Cerebral cortex (tissue), 2 donors: ENCODE results near the genes CGNL1 and POLR2M.

- PRO-cap, 2 experiments, result no peak in any of the 2 experiments
These were observed 102.7 kb upstream of the NEDD4 start for GRCh38 chr15:56095808-56096788.

DNA sequence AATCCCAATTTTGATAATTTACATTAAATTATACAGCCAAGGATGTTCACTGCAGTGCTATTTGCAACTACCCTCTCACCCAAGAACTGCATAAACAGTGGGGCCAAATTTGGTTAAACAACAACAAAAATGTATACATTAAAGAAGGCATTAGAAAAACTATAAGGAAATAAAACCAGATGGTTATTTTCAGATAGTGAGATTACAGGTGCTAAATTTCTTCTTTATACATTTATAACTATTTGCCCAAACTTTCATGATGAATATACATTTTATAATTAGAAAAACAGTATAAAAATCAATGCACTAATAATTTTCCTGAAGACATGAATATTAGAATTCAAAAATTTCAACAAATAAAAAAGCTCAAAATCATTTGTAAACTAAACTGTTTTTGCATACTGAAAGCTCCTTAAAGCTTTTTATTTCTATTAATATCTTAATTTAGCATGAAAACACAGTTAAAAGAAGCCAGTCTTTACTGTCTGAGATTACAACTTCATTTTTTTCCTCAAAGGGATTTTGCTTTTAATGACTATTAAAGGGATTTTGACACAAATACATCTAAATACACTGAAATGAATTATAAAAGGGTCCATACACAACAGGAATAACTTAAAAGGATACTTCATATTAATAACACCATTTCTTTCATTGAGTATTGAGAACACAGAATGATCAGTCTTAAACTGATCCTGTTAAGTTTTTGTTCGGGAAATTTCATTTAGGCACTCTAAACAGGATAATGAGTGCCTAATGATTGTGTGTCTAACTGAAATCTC is 110.6 kb downstream of the RFX7 start:
- PRO-cap, 2 experiments, result no peak in any of the 2 experiments

DNA sequence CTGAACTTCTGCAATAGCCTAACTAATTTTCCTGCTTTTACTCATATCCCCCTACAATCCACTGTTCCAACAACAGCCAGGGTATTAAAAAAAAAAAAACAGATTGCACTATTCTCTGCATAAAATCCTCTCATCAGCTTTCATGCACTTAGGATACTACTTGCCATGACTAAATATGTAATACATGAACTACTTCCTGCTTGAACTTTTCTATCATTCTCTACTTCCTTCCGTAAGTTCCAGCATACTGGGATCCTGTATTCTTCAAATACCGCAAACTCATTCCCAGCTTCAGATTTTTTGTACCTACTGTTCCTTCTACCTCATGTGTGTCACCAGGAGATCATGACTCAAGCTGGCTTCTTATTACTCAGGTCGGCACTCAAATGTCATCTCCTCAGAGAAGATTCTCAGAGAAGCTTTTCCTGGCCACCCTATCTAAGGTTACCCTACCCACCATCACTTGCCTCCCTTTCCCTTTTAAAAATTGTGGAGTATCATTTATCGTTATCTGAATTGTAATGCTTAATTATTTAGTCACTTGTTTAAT is 66.8 kb downstream of the RFX7 start:
- PRO-cap, 2 experiments, result no peak in any of the 2 experiments

DNA sequence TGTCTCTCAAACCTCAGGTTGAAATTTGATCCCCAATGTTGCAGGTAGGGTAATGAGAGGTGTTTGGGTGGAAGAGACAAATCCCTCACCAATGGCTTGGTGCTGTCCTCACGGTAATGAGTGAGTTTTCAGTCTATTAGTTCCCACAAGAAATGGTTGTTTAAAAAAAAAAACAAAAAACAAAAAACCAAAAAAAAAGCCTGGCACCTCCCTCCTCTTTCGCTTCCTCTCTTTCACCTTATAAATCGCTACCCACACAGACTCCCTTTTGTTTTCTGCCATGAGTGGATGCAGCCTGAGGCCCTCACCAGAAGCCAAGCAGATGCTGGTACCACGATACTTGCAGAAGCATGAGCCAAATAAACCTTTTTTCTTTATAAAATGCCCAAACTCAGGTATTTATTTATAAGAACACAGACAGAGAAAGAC is 14.1 kb downstream of the ZNF280D start:
- PRO-cap, 2 experiments, result no peak in any of the 2 experiments

GRCh38 chr15:56737702-56738362 is 4.5 kb upstream of the ZNF280D start:
- PRO-cap, 2 experiments, result no peak in any of the 2 experiments

- PRO-cap, 2 experiments, result peak in 1 of 2 experiments; most common plus-strand start chr15:56832529 (in 1); most common minus-strand start chr15:56832341 (in 1)
These were observed 86.3 kb upstream of the TCF12 start for GRCh38 chr15:56832188-56832581.

DNA sequence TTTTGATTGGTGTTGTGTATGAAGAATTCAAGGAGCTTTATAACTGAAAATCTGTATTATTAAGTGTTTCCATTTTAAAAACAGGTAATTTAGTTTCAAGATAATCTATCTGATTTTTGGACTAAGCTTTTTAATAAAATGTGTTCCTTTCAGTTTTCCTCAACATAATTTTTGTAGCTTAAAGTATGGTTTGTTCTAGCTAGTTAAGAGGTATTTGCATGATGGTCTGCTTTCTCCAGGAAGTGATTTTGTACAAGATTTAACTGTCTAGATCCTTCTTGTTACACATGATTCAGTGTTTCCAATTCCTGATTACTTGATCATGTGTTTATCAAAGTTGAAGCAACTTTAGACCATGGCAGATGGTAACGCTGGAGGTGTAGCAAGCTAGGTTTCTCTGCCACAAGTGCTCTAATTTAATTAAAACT is 157.6 kb upstream of the CGNL1 start:
- PRO-cap, 2 experiments, result no peak in any of the 2 experiments

- PRO-cap, 2 experiments, result peak in 1 of 2 experiments; most common plus-strand start chr15:57321037 (in 1); most common minus-strand start chr15:57320892 (in 1)
These were observed 55.6 kb upstream of the CGNL1 start for GRCh38 chr15:57320629-57321189.

DNA sequence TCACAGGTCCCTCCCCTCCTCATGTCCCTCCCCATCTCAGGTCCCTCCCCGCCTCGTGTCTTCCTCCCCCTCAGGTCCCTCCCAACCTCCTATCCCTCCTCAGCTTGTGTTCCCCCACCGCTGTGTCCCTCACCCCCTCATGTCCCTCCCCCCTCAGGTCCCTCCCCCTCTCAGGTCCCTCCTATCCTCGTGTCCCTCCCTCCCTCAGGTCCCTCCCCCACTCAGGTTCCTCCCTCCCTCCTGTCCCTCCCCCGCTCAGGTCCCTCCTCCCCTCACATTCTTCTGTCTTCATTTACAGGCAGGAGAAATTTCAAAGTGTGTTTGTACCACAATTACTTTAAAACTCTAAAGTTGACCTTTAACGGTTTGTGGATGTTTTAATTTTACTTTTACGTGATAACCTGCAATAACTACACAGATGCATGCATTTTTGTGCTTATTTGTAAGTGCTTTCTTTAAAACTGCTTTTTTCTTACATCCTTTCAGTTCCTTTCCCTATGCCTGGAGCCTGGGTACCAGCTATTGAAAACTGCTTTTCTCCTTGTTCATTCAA is 51.9 kb upstream of the CGNL1 start:
- PRO-cap, 2 experiments, result no peak in any of the 2 experiments

- PRO-cap, 2 experiments, result peak in 1 of 2 experiments; most common plus-strand start chr15:57376507 (in 1); most common minus-strand start chr15:57376365 (in 1)
These were observed at the start of gene CGNL1 for GRCh38 chr15:57376085-57376617. Gene CGNL1, plus strand, starts transcription at chr15:57376505.

DNA sequence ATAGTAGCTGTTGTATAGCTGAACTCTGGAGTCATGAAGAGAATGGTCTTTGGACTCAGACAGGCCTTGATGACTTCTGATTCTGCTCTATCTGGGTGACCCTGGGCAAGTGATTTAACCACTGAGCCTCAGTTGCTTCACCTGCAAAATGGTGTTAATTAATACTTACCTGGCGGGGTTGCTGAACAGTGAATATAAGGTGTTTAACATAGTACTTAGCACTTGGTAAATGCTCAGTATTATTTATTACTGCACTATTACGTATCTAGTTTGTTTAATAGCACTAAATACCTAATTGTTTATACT is 40.6 kb downstream of the CGNL1 start:
- PRO-cap, 2 experiments, result no peak in any of the 2 experiments

DNA sequence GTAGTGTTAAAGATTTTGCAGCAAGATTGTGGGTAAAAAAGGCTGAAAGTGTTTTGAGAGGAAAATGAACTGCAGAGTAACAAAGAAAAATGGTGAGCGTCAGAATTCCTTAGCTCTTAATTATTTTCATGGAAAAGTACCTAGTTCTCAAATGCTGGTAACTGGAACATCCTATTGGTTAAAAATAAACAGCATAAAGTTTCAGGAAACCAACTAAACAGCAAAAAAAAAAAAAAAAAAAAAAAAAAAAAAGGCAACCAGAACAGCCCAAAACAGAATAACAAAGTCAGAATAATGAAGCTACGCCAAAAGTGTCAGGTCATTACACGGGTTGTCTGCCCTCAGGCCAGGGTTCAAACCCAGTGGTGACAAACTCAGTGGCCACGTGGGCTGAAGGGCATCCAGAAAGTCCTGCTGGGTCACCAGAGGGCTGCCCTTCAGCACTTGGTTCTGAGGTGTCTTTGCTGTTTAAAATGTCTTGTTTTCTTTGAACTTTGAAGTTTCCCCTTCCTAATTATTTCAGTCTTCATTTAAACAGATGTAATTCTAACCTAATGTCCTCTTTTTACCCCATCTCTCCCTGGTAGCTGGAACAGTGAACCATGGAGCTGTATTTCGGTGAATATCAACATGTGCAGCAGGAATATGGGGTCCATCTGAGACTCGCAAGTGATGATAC is 61.2 kb downstream of the CGNL1 start:
- PRO-cap, 2 experiments, result no peak in any of the 2 experiments

DNA sequence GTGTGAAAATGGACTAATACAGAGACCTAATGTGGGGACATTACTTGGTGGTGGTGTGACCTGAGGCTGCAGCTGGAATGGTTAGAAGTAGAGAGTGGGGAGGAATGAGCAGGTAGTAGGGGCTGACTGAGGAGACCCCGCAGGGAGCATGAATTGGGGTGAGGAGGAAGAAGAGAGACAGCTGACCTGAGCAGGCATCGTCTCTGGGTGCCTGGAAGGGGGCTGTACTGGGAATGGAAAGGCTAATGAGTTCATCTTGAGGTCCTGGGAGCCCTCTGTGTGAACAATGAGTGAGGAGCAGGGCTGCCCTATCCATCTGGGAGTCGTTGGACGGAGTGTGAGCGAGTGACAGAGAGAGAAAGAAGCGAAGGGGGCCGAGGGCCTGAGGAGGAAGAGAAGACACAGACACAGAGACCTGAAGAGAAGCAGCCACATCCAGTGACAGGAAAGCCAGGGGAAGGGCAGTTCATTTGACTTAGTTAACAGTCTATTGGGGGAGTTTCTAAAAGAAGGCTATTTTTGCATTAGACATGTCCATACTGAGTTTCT is 92.8 kb downstream of the CGNL1 start:
- PRO-cap, 2 experiments, result no peak in any of the 2 experiments

DNA sequence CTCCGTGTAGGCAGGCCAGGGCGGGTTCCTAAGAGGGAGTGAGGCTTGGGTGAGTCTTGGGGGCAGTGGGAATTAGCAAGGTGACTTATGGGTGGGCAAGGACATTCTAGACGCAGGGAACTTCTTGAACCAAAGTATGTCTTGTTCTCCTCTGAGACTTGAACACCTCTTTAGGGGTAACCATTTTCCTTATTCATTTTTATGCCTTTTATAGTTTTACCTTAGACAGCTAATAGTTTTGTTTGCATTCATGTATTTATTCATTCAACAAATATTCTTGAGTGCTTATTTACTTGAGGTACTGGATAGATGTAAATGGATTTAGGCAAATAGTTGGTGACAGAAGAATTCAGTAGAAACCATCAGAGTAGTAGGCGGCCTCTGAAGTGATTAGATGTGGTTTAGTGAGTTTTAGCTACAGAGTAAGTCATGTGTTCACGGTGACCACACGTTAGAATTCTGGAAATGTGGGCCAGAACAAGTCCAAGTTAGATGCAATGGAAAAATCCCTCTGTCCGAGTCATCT is 100.0 kb downstream of the CGNL1 start:
- PRO-cap, 2 experiments, result no peak in any of the 2 experiments

DNA sequence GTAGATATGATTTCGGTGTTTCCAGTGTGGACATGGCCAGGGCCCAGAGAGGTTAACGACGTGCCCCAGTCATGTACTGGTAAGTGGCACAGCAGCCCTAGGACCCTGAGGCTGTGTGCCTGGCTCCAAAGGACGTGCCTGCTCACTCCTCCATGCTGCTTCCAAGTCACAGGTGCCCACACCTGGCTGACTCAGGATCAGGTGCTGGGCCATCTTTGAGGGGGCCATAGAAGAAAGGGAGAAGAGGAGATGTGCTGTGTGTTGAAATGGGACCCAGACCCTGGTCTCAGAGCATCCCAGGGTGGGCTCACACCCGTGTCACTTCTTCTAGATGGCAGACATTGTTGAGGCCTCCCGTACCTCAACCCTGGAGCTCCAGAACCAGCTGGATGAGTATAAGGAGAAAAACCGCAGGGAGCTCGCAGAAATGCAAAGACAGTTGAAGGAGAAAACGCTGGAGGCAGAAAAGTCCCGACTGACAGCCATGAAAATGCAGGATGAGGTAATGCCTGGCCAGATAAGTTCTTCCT is 67.4 kb upstream of the MYZAP start:
- PRO-cap, 2 experiments, result no peak in any of the 2 experiments

- PRO-cap, 2 experiments, result peak in 1 of 2 experiments; most common plus-strand start chr15:57561650 (in 1)
These were observed 30.4 kb upstream of the MYZAP start for GRCh38 chr15:57561320-57561724.

GRCh38 chr15:57625632-57626228 is 34.0 kb downstream of the MYZAP start:
- PRO-cap, 2 experiments, result no peak in any of the 2 experiments

- PRO-cap, 2 experiments, result no peak in any of the 2 experiments
These were observed 40.6 kb downstream of the MYZAP start for GRCh38 chr15:57632200-57632722.

- PRO-cap, 2 experiments, result peak in 1 of 2 experiments; most common plus-strand start chr15:57706714 (in 1); most common minus-strand start chr15:57706580 (in 1)
These were observed at the start of gene POLR2M for GRCh38 chr15:57706285-57707621. Gene POLR2M, plus strand, starts transcription at chr15:57706714.

DNA sequence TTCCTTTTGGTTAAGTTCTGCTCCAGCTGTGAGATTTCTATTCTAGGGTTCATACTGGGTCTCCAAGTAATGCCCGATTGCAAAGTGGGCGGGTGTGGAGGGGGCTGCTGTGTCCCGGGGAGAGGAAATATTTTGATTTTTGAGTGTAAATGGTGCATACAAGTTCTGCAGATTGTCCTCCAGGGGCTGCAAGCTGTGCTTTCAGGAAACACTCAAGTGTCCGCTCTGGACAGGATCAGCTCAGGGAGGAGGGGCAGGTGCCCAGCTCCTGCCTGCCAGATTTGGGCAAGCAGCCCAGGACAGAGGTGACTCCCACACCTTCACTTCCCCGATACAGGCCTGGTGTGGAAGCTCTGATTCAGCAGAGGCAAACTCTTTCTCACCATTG is 142.8 kb downstream of the ALDH1A2 start:
- PRO-cap, 2 experiments, result no peak in any of the 2 experiments